ENCODE results near the gene FSHR.

DNA sequence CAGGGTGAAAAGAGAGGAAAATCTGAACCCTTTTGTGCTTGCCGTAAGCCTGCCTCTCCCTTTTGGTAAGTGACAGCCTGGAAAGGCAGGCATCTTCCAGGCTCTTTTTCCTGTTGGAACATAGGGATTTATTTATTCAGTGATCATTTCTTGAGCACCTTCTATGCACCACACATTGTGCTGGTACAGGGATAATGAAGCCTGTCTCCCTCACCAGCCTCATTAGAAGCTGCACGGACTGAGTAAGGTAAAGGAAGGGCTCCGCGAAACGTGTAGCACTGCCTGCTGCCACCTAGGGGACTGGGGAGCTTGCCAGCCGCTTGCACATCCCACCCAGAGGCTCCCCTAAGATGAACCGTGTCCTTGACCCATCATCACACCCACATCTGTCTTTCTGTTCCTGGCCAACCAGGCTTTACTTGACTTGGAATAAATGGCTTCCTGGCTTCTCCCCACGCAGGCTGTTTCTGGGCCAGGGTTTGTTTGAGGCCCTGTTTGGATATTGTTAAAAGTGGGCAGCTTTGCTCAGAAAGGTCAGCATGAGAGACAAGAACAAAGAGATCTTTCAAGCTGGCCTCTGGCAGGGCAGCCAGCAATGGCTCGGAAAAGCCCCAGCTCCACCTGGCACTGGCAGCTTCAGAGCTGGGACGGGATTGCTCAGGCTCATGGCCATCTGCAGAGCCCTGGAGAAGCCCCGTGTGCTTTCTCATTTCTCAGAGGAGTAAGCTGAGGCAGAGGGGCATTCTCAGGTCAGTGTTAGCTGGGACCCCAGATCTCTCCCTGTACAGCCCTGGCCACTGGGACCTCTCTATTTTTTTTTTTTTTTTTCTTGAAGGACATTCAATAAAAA lies 48.0 kb downstream of the TTC7A start:
- PRO-cap, result no peak

- PRO-cap, result no peak
These were observed 67.4 kb downstream of the TTC7A start for GRCh38 chr2:47008102-47009134.

- PRO-cap, result no peak
These were observed 75.3 kb downstream of the TTC7A start for GRCh38 chr2:47016241-47016870.

DNA sequence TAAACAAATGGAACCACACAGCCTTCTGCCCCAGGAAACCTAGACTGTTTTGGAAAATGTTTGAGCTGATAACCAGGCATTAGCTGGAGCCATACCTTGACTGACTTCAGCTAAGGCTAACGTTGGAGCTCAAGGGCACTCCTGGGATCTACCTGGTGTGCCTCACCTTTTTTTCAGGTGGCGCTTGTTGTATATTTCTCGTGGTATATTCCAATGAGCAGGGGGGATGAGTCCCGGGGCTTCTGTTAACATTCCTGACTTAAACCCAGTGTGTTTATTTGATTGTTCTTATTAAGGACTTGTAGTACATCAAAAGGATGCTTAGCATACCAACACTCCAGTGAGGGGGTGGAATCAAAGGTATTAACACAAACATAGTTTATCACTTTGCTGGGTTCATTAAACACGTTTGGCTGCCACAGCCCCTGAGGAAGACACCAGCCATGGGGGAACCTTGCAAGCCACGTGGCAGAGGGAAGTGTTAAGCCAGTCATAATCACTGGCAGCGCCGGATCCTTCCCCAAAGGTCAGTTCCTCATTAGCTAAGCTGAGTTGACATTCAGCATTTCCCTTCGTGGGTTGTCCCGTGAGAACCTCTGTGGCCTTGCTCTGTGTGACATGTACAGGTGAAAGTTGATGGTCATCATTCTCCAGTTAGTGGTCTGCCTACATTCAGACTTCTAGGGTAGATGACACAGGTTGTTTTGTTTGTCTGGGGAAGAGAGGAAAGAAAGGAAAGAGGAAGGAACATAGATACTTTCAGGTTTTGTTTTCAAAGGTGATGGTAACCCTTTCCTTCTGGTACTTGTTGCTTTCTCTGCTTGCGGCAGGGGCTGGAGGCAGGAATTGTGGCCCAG lies 94.1 kb downstream of the TTC7A start:
- PRO-cap, result no peak

DNA sequence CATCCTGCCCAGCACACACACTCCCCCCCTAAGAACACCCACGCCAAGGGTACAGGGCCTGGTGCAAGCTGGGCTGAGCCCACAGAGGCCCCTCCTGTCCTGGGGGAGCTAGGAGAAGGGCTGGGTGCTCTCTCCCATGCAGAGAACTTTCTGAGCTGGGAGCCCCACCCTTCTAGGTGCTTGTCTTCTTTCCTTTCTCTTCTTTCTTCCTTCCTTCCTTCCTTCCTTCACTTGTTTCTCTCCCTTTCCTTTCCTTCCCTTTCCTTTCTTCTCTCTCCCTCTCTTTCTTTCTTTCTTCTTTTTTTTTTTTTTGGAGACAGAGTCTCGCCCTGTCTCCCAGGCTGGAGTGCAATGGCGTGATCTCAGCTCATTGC lies 74.9 kb downstream of the STPG4 start:
- PRO-cap, result no peak

GRCh38 chr2:47280724-47280923 lies 88.5 kb upstream of the EPCAM start:
- PRO-cap, result unidirectional peak, minus-strand start at chr2:47280793

DNA sequence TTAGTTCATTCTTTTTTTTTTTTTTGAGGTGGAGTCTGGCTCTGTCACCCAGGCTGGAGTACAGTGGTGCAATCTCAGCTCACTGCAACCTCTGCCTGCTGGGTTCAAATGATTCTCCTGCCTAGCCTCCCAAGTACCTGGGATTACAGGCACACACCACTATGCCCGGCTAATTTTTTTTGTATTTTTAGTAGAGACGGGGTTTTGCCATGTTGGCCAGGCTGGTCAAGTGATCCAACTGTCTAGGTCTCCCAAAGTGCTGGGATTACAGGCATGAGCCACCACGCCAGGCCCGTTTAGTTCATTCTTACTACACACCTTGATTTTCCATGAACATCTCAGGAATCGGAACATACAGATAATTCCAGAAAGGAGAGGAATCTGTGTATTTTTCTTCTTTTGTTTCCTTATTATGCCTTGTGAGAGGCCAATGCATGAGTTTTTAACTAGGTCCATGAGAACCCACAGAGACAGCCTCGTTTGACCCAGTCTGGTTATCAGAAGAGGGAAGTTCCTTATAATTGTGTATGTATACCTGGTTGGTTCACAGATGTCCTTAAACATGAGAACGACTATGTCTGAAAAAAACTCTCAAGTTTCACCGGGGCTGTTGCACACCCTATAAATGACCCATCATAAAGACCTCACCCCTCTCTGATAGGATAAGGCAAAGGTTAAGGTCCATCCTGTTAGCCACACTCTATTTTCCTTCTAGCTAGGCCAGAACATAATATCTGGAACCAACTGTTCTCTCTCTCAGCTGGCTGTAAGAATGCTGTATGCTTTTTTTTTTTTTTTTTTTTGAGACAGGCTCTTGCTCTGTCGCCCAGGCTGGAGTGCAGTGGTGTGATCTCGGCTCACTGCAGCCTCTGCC lies 9.0 kb upstream of the EPCAM start:
- PRO-cap, result no peak

DNA sequence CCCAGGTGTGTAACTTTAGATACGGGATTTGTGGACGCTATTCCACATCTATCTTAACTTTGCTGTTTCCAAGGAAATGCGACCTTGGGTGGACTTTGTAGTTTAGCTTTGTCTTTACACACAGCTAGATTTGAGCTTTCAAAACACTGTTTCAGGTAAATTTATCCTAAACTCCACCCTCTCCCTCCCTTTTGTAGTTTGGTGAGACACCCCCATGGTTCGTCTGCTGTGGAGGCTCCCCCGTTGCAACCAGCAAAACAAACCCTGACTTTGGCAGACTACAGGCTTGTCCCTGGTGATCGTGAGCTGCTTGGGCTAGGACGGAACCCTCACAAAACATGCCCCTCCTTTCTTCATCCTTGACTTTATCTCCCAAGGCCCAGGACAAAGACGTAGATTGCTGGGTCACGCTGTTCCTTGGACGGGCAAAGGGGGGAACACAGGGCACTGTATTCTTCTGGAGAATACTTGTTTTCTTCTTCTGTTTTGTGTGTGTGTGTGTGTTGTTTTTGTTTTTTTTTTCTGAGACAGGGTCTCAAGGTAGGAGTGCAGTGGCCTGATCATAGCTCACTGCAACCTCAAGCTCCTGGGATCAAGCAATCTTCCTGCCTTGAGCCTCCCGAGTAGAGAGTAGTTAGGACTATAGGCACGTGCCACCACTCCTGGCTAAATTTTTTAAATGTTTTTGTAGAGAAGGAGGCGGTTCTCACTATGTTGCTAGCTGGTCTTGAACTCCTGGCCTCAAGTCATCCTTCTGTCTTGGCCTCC lies 5.3 kb upstream of the MSH6 start:
- PRO-cap, result no peak

- PRO-cap, result no peak
These were observed 17.8 kb downstream of the MSH6 start for GRCh38 chr2:47800246-47801571.

DNA sequence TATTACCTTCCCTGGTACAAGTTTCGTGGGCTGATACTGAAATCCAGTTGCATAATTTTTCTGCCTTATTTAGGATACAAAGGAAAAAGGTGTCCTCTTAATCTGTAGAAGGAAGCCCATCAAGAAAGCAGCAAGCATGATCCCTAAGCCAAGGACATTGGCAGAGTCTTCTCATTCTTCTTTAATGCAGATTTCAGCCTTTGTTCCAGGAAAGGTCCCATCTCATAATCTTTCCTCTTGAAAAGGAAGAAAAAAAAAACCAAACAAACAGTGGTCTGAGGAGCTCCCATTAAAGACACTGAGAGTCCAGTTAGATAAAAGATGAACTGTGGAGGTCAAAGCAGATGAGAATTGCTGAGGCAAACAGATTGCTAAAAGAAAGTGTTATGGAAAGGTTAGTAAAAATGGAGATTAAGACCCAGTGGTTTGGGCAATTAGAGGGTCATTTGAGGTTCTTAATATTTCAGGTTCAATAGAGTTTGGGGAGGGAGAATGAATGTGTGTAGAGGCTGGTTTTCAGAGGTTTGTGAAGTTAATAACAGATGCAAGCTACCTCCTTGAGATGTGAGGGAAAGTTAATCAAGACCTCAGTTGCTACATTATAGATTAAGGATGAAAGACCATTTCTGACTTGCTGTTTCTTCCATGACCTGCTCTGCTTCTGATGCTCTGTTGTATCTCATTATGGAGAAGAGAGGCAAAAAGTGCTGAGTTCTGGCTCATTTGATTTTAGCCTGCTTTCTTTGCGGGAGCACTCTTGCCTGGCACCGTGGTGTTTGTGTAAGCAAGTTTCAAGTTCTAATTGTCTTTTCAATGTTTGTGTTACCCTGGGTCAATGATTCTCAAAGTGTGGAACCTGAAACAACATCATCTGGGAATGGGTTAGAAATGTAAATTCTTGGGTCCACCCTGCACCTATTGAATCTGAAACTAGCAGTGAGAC lies 3.5 kb downstream of the PPP1R21 start:
- PRO-cap, result no peak

- PRO-cap, result no peak
These were observed 33.9 kb downstream of the PPP1R21 start for GRCh38 chr2:48474335-48475045.

GRCh38 chr2:48508253-48508879 lies 21.6 kb upstream of the STON1 start:
- PRO-cap, result no peak

- PRO-cap, result no peak
These were observed at the start of gene FSHR for GRCh38 chr2:49154273-49154715. TSS of gene FSHR (minus strand) at chr2:49154515.

GRCh38 chr2:50064373-50064815 lies 910.1 kb upstream of the FSHR start:
- PRO-cap, result no peak

DNA sequence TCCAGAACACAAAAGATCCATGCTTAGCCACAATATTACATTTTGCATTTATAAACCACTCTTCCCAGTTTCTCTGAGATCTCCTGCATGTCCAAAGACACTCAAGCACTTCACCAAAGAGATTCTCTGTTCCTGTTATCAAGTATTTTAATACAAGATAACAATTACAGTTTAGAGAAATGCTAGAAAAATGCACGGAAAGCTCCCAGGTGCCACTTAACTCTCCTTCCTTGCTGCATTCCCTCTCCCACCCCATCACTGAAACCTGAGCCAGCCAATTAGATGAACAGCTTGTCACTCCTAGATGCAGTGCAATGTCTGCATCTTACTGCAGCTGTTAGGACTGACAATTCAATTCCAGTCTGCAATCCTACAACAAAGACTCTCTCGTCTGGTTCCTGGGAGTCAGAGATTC lies 311.3 kb downstream of the NRXN1 start:
- PRO-cap, result no peak

DNA sequence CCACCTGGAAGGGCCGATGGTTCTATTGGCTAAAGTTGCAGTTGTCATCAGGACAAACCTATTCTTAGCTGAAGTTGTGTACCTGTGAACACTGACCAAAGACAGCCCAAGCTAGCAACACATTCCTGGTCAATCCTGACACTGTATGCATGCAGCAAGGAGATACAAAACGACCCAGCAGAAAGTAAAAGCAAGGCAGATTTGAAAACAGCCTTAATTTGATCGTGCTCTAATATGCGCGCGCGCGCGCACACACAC lies 218.0 kb upstream of the CHAC2 start:
- PRO-cap, result no peak

GRCh38 chr2:53787937-53788153 lies 1.0 kb downstream of the ERLEC1 start:
- PRO-cap, result no peak

DNA sequence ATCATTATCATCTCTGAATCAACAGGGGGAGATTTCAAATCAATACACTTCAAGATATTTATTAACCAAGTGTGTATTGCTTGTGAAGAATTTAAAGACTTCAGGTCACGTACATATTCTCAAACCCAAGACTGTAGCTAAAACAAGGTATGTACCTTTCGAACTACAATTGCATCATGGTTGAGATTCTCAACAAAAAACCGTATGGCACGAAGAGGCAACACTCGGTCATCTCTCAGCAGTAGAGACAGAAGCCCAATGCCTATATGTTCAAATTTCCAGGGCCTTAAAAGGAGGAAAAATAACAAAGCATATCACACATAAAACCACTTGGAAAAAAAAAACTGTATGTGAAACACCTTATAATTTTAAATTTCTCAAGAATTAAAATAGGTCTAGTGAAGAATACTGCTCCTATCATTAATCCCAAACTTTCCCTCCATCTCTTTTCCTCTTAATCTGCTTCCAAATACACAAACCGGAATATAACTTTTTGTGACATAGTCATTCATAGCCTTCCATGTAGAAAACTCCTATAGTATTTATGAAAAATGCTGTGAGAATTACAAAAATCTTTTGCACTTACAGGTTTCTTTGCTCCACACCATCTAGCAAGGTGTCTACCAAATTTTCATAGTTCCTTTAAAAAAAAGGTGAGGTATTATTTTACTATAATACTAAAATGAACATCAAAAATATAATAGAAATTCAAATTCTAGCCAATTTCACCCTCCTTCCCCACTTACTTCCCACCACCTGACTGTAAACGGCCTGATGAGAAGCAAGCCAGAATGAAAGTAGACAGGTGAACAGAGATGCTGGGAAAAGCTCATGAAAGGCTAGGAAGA lies 38.2 kb upstream of the GPR75 start:
- PRO-cap, result no peak

DNA sequence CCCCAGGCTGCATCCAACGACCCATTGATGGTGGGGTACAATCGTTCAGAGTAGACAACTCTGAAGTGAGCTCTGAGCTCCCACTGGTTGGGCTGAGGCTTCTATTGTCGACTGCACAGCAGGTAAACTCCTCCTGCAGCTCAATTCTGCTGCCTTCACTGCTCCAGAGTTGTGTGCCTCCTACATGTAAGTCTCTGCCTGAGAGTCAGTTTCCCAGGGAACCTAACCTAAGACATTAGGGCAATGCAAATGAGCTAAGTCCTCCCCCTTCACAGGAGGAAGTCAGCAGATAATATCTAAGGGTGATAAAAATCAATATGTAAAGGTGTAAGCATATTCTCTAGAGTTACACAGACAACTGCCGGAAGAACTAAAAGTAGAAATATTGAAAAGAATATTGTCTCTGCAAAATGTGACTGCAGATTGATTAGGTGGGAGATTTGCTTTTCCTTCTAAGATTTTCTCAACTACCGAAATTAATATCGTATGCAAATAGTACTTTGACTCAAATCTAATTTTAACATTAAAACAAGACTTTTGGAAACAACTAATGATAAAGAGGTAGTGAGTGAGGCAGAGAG lies 122.1 kb downstream of the ACYP2 start:
- PRO-cap, result no peak

DNA sequence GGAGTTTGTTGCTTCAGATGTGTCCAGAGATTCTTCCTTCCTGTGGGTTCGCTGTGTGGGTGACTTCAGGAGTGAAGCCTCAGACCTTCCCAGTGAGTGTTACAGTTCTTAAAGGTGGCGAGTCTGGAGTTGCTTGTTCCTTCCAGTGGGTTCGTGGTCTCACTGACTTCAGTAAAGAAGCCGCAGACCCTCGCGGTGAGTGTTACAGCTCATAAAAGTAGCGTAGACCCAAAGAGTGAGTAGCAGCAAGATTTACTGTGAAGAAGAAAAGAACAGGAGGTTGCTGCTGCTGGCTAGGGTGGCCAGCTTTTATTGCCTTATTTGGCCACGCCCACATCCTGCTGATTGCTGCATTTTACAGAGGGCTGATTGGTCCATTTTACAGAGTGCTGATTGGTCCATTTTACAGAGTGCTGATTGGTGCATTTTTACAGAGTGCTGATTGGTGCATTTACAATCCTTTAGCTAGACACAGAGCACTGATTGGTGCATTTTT lies 34.0 kb upstream of the SPTBN1 start:
- PRO-cap, result no peak

Data from left lung (tissue), 1 donor.